ENCODE results near the gene ANGPTL2.

GRCh38 chr9:127079039-127079552 lies 43.3 kb downstream of the ANGPTL2 start:
- RRBS, result no CpG with 5 or more reads among the region's 2 CpGs

GRCh38 chr9:127121222-127121882 lies 1.1 kb downstream of the ANGPTL2 start:
- RRBS, result no CpG with 5 or more reads among the region's 13 CpGs

DNA sequence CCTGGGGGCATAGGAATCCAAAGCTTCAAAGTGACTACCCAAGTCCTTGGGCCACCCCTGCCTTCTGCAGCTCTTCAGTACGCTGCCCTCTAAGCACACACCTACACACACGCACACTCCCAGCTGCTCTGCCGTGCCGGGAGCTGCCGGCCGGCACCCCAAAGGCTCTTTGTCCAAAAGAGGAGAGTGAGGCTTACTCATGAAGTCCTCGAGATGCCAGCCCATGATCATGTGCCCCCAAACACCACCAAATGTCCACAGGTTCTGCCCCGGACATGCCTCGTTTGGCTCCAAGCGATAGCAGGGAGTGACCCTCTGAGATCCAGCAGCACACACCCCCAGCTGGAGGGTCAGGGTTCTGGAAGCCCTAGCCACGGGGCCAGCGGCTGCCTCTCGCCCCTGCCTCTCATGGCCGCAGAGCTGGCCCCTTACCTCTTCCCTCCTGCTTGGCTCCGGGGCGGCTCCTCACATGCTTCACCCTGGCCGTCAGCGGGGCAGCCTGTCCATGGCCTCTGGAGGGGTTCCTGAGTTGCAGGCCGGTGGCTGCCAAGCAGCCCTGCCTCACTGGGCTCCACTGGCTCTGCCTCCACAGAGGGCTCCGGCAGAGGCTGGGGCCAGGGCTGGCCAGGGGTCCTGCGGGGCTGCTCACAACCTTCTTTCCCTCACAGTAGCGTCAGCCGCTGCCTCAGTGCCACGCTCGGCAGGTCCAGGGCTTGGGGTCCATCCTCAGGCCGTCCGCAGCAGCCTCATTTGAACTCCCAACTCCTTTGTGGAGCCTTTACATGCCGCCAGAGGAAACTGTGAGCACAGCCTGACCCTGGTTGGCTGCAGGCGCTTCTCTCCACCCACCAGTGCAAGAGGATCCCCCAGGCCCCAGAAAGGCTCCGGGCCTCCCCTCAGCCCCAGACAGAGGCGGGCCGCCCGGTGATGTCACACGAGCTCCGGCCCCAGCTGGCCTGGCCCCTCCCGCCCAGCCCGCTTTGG lies at the start of gene ANGPTL2:
Gene ANGPTL2, minus strand, starts transcription at position 753 of the 984 bp plus-strand sequence.
- RRBS, result 3% methylated on average over 9 of the region's 37 CpGs

GRCh38 chr9:127154629-127155183 lies 32.3 kb upstream of the ANGPTL2 start:
- RRBS, result no CpG with 5 or more reads among the region's 11 CpGs

- RRBS, result no CpG with 5 or more reads among the region's 4 CpGs
These were observed 35.4 kb upstream of the SLC2A8 start for GRCh38 chr9:127361523-127362076.

GRCh38 chr9:127363003-127363634 lies 33.9 kb upstream of the SLC2A8 start:
- RRBS, result no CpG with 5 or more reads among the region's 4 CpGs

DNA sequence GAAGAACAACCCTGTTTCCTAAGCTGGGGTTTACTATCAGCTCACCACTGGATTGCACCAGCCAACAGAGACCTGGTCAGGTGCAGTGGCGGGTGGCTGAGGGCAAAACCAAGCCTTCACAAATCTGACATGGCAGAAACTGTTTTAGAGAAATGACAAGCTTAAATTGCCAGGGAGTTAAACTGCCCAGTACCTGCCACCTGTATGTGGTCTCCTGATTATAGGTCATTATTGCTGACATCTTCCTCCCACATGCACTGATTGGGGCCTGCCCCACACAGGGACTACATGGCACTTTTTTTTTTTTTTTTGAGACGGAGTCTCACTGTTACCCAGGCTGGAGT lies 2.7 kb downstream of the RPL12 start:
- RRBS, result no CpG with 5 or more reads among the region's 2 CpGs

- RRBS, result no CpG with 5 or more reads among the region's 8 CpGs
These were observed 45.4 kb downstream of the NIBAN2 start for GRCh38 chr9:127523444-127523842.

GRCh38 chr9:127561035-127561302 lies 7.9 kb downstream of the NIBAN2 start:
- RRBS, result no CpG with 5 or more reads among the region's 3 CpGs

GRCh38 chr9:127561519-127562435 lies 7.1 kb downstream of the NIBAN2 start:
- RRBS, result no CpG with 5 or more reads among the region's 20 CpGs

DNA sequence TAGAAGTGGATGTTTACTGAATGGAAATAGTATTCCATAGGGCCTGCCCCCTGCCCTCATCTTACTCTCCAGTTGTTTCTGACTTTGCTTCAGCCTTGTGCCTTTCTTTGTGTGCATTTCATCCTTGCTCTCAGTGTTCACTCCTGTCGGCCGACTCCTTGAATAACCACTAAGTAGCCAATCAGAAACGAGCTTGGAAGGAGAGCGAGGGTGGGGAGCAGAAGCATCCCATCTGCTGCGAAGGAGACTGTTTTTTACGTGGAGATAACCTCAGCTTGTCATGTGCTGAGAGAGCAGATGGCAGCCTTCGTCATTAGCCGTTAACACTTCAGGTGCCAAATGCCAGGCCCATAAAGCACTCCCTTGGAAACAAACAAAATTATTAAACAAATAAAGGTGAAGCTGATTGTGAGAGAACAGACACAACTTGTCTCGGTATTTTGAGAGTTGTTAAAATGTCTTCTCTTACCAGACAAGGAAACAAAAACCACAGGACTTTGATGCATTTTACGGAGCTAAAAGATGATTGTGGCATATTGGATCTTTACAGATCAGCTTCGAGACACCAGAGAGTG lies 45.4 kb upstream of the CFAP157 start:
- RRBS, result no CpG with 5 or more reads among the region's 11 CpGs

- RRBS, result no CpG with 5 or more reads among the region's 11 CpGs
These were observed 4.2 kb downstream of the TTC16 start for GRCh38 chr9:127720069-127720460.

- RRBS, result 21% methylated on average over 1 of the region's 33 CpGs
These were observed 6.7 kb upstream of the TOR2A start for GRCh38 chr9:127741678-127742271.

DNA sequence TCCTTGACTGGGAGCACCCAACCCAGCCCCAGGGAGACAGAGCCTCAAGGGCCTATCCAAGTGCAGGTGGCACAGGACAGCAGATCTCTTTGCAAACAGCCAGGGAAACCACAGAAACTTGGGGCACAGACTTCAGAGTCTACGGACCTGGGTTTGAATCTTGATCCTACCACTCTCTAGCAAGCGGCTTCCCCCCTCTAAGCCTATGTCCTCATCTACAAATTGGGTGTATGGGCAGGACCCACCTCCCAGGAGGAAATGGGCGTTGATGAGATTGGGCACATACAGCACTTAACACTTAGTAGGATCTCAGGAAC lies 13.2 kb upstream of the TOR2A start:
- RRBS, result no CpG with 5 or more reads among the region's 3 CpGs

- RRBS, result 86% methylated on average over 3 of the region's 26 CpGs
These were observed 12.5 kb downstream of the FPGS start for GRCh38 chr9:127814831-127815907.

GRCh38 chr9:127816739-127817578 lies 14.3 kb downstream of the FPGS start:
- RRBS, result no CpG with 5 or more reads among the region's 14 CpGs

GRCh38 chr9:127848043-127848400 lies 6.4 kb downstream of the ENG start:
- RRBS, result no CpG with 5 or more reads among the region's 5 CpGs

DNA sequence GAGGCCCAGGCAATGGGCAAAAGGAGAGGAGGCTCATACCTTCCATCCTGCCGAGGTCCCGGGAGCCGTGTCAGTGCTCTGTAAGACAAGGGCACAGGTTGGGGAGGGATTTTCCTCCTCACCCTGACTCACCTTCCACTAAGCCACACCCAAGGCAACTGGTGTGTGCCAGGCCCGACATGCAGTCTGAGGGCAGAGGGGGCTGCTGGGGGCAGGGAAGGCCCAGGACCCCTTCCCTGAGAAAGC lies 3.0 kb downstream of the AK1 start:
- RRBS, result no CpG with 5 or more reads among the region's 4 CpGs

DNA sequence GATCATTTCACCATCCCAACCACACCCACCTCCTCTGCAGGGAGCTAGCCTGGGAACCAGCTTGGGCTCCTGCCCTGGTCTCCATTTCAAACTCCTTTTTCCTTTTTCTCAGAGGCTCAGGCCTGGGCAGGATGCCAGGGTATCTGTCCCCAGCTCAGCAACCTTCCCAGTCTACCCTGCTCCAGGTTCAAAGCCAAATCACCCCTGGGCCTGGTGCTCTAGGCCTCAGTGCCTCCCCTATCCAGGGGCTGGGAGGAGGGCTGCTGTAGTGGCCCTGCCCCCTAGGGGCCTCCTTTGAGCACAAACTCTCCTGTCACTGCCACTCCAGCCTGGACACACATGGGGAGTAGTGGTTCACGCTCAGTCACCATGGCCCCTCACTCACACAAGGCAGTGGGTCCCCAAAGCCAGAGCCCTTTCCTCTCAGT lies 1.4 kb upstream of the ST6GALNAC4 start:
- RRBS, result no CpG with 5 or more reads among the region's 1 CpG

- RRBS, result 2% methylated on average over 20 of the region's 54 CpGs
These were observed 3.3 kb downstream of the PIP5KL1 start for GRCh38 chr9:127927133-127927862.

All from non-pigmented ciliary epithelial cell (primary cell).